Tongue (tissue), 2 donors: ENCODE data around the gene OR6C74.

GRCh38 chr12:54428710-54429231 lies 9.7 kb upstream of the ITGA5 start:
- RAMPAGE, long total RNA: no peak

DNA sequence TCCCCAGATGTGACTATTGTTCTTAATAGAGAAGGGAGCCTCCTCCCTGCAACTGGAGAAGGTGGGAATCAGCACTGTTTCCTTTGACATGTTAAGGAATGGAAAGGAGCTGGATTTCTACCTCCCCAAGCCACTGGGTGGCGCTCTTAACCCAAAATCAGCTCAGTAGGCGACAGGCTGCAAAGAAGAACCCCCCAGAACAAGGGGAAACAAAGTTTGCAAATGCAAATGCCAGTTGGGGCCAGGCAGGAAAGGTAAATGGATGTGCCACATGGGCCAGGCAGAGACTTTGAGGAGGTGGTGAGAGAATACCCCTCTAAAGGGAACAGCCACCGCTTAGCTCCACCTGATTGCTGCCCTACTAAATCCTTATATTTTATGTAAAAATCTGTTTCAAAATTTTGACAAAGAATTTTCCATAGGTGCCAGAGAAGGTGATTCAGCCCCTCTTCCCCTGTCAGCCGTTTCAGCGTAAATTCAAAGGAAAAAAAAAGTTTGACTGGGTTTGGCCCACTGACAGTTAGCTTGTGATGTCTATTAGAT lies 22.2 kb upstream of the PDE1B start:
- RAMPAGE, long total RNA: no peak

DNA sequence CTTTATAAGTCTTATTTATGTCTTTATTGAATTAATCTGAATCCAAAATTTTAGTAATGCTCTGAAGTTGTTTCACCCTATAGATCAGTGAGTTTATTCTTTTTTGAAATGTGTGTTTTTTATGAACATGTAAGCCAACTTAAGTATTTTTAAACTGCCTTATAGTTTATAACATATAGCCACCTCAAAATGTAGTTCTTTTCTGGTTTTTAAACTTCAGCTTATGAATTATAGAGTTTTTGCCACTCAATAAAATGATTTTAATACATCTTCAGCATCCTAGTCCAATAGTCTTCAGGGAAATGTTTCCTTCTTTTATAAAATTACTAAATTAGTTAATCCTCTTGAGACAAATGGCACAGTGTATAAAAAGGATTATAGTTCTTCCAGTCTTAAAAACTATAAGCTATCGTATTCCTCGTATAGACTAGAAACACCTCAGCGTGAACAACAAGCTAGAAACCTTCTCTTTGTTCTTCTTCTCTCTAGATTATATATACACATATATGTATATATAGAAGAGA lies at the start of gene OR6C74:
Gene OR6C74, plus strand, starts transcription at position 418 of the 524 bp plus-strand sequence.
- RAMPAGE, long total RNA: no peak

DNA sequence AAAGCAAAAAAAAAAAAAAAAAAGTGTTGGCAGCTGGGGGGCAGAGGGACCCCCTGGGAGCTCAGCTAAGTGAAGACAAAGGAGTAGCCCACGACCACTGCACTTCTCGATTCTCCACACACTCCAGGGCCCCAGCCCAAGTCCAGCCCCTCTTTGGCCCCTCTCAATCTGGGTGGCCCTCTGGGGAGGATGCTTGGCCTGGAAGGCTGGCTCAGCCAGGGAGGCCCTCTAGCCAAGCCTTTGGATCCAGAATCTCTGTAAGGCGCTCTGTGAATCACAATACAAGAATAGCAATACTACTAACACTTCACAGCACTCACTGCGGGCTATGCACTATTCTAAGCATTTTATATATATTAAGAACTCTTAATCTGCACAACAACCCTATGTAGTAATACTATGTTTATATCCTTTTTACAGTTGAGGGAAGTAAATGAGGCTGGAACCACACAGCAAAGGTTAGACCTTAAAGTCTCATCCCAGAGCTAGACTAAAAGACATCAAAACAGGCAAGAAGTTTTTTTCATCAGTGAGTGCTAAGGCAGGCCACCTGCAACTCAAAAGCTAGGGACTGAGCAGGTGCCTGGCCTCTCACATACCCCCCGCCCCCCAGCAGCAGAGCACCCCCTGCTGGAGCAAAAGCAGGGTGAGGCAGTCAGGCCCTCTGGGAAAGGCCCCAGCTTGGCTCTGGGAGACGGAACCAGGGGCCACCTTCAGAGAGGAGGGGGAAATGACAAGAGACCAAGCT lies 2.2 kb downstream of the ITGA7 start:
- RAMPAGE, long total RNA: no peak

DNA sequence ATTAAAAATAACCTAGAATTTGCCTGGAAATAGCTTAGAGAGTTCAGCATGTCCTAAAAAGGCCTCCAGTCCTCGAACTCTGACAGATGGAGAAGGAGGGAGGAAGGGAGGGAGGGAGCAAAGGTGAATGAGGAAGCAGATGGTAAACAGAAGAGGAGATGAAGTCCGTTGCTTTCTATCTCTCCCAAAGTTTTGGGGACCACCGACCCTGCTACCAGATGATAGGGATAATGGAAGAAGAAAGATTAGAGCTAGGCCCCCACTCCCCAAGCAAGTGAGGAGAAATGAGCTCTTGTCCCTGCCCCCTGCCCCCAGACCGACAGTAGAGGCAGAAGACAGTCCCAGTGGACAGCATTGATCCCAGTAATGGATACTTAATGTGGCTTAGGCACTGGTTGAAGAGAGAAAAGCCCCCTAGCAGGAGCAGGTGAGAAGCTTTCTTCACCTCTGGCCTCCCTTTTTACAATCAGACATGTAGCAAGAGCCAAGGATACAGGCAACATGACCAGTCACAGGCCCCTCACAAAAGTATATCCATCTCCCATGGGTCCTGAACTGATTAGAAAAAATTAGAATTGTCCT lies 1.5 kb downstream of the ITGA7 start:
- RAMPAGE, long total RNA: no peak

- RAMPAGE, long total RNA: no peak
Observed at GRCh38 chr12:55718627-55719438, 1.4 kb upstream of the RDH5 start.

GRCh38 chr12:55722989-55723378 lies 2.8 kb downstream of the RDH5 start:
- RAMPAGE, long total RNA: no peak

GRCh38 chr12:55736958-55737686 lies 5.8 kb upstream of the GDF11 start:
- RAMPAGE, long total RNA: no peak

DNA sequence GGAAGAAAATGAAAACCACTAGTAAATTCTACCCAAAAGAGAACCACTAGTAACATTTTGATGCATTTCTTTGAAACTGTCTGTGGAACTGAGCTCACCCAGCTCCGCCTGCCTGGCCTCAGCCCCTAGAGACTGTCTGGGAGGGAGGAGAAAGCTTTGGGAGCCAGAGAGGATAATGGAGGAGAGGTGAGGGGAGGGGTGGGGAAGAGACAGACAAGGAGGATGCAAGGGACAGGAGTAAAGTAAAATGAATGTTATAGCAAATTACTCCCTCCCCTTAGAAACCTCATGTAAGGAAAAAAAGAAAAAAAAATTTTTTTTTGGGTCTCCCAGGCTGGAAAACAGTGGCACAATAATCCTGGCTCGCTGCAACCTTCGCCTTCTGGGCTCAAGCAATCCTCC lies 3.1 kb upstream of the MMP19 start:
- RAMPAGE, long total RNA: no peak

DNA sequence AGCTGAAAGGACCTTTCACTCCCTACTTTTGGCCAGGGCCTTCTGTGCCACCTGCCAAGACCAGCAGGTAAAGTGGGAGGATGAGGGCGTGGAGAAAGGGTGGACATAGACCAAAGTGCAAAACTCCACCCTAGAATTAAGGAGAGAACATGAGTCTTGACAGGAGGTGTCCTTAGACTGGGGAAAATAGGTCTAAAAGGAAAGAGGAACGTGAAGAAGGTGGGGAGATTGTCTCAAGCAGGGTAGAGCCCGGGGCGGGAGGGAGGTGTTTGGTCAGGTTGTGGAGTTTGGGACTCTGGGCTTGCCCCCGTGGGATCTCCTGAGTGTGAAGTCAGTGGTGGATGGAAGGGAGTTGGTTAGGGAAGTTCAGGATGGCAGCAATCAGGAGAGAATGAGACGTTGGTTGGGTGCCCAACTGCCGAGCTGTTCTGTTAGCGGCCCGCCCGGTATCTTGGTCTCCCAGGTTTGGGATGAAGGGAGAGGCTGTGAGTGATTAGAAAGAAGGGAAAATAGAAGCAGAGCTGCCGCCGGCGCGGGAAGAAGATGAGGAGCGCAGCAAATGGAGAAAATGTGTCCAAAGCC lies 407 bp downstream of the DGKA start:
- RAMPAGE, long total RNA: no peak

DNA sequence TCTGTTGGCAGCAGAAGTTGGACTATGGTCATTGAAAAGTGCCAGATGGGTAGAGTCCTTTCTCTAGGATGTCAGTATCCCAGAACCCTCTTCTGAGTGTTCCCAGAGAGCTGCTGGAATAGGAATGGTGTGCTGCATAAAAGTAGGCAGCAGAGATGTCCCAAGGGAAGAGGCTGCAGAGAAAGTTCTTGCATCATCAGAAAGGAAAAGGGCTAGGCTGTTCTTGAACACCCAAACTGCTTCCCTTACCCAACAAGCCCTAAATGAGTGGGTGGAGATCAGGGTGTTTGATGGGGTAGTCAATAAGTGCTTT lies 3.4 kb downstream of the DGKA start:
- RAMPAGE, long total RNA: no peak

- RAMPAGE, long total RNA: no peak
Observed at GRCh38 chr12:55939679-55940936, 9.1 kb downstream of the DGKA start.

DNA sequence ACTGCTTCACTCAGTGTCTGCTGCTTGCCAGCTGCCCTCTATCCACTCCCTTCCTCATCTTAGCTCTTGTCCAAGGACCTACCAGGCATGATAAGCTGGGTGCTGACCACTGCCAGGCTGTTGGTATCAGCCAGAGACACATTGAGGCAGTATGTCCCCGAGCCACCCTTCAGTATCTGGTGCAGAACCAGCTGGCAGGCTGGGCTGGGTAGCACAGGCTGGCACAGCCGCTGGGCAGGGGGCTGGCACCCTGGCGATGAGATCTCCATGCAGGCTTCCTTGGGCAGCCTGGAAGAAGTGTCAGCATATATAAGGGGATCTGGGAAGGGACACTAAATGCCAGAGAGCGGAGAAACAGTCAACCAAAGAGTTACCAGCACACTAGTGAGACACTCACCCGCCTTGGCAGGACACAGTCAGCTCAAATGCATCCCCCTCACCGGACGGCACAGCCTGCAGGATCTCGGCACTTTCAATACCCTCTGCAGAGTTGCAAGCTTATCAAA lies 10.4 kb downstream of the PMEL start:
- RAMPAGE, long total RNA: no peak

DNA sequence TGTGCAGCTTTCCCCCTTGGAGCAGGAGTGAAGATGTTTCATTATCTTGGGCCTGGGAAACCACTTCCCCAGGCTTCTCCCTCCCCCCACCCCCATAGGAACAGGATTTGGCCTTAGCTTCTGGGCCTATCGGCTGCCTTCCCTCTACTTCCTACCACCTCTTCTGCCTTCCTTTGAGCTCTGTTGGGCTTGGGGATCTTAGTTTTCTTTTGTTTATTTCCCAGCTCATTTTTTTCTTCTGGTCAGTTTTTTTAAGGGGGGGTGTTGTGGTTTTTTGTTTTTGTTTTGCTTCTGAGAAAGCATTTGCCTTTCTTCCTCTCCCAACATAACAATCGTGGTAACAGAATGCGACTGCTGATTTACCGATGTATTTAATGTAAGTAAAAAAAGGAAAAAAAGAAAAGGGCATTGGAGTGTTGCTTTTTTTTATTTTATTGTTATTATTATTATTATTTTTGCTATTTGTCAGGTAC lies 2.7 kb upstream of the SUOX start:
- RAMPAGE, long total RNA: no peak

DNA sequence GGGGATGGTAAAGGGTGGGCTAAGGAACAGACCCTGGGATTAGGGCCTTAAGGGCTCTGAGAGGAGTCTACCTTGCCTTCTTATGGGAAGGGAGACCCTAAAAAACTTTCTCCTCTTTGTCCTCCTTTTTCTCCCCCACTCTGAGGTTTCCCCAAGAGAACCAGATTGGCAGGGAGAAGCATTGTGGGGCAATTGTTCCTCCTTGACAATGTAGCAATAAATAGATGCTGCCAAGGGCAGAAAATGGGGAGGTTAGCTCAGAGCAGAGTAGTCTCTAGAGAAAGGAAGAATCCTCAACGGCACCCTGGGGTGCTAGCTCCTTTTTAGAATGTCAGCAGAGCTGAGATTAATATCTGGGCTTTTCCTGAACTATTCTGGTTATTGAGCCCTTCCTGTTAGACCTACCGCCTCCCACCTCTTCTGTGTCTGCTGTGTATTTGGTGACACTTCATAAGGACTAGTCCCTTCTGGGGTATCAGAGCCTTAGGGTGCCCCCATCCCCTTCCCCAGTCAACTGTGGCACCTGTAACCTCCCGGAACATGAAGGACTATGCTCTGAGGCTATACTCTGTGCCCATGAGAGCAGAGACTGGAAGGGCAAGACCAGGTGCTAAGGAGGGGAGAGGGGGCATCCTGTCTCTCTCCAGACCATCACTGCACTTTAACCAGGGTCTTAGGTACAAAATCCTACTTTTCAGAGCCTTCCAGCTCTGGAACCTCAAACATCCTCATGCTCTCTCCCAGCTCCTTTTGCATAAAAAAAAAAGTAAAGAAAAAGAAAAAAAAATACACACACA lies 4.4 kb upstream of the RPS26 start:
- RAMPAGE, long total RNA: no peak

- RAMPAGE, long total RNA: no peak
Observed at GRCh38 chr12:56085020-56085471, 5.1 kb downstream of the ERBB3 start.

GRCh38 chr12:56097093-56097397 lies 7.3 kb upstream of the PA2G4 start:
- RAMPAGE, long total RNA: no peak

DNA sequence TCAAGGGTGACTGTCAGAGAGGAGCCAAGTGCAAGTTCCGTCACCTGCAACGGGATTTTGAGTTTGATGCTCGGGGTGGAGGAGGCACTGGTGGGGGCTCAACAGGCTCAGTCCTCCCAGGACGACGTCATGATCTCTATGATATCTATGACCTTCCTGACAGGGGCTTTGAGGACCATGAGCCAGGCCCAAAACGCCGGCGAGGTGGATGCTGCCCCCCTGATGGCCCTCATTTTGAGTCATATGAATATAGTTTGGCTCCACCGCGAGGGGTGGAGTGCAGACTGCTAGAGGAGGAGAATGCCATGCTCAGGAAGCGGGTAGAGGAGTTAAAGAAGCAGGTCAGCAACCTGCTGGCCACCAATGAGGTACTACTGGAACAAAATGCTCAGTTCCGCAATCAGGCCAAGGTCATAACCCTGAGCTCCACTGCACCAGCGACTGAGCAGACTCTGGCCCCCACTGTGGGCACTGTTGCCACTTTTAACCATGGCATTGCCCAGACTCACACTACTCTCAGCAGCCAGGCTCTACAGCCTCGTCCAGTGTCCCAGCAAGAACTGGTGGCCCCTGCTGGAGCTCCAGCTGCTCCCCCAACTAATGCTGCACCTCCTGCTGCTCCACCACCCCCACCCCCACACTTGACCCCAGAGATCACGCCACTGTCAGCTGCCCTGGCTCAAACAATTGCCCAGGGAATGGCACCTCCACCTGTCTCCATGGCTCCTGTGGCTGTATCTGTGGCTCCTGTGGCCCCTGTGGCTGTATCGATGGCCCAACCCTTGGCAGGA lies 3.1 kb downstream of the ZC3H10 start:
- RAMPAGE, long total RNA: no peak

DNA sequence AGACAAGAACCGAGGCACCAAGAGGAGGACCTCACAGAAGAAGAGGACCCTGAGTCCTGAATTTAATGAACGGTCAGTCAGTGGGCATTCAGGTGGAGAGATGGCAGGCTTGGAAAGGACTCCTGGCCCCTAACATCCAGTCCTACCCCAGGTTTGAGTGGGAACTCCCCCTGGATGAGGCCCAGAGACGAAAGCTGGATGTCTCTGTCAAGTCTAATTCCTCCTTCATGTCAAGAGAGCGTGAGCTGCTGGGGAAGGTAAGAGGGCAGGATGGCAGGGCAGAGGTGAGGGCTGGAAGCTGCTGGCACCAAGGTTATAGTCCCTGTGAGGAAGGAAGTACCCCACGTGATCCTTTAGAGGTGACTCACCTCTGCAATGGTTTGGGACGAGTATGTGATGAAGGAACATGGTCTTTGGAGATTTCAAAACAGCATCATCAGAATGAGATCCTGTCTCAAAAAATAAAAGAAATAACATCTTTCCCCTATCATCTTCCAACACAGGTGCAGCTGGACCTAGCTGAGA lies 9.2 kb upstream of the MYL6B start:
- RAMPAGE, long total RNA: no peak

- RAMPAGE, long total RNA: no peak
Observed at GRCh38 chr12:56189034-56189165, 383 bp downstream of the SMARCC2 start.